HL-60 (cell line): ENCODE data around the genes AGAP9, SYT15B, WDFY4 and WASHC2A.

- RRBS = no CpG with 5 or more reads among the region's 1 CpG
Observed at GRCh38 chr10:46272035-46272436, 14.8 kb upstream of the ANTXRL start.

DNA sequence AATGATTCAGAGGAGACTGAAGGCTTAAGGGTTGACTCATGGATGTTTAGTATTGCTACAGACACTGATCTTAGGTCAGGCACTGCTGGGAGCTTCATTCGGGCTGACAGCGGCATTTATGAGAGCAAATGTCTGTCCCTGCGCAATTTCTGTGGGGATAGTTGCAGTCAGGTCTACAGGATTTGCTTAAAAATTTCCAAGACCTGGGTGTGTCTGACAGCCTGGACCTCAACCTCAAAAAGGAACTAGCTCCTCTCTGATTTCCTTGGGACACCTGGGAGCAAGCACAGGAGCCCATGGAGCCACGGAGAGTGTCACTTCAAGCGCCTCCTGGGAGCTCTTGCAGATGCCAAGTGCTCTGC is 162.3 kb upstream of the GDF10 start:
- RRBS = no CpG with 5 or more reads among the region's 5 CpGs

GRCh38 chr10:47406521-47407007 is 22.5 kb upstream of the ZNF488 start:
- RRBS = no CpG with 5 or more reads among the region's 4 CpGs

GRCh38 chr10:47407008-47407416 is 22.9 kb upstream of the ZNF488 start:
- RRBS = no CpG with 5 or more reads among the region's 5 CpGs

DNA sequence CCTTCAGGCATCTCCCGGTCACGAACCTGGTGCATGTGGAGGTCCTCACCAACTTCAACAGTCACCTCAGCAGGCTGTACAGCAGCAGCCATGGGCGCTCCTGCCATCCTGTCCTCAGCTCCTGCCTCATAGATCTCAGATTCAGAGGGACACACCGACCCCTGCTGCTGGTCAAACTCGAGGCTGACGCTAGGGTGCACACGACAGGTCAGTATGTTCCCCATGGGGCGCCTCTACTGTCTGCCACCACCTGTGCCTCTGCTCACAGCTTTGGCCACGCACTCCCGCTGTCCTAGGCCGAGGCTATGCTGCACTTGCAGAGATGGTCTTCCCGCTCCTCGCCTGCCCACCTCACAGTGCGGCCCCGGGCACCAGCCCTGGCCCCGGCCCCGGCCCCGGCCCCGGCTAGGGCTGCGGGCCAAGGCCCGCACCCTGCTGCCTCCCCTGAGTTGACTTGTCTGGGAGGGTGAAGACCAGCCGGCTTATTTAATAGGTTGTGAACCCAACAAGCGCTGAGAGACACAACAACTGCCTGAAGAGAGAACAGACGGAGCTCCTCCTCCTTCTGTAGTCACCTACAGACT is at the start of gene AGAP9:
Gene AGAP9, minus strand, starts transcription at position 336 of the 584 bp plus-strand sequence.
- RRBS = no CpG with 5 or more reads among the region's 24 CpGs

DNA sequence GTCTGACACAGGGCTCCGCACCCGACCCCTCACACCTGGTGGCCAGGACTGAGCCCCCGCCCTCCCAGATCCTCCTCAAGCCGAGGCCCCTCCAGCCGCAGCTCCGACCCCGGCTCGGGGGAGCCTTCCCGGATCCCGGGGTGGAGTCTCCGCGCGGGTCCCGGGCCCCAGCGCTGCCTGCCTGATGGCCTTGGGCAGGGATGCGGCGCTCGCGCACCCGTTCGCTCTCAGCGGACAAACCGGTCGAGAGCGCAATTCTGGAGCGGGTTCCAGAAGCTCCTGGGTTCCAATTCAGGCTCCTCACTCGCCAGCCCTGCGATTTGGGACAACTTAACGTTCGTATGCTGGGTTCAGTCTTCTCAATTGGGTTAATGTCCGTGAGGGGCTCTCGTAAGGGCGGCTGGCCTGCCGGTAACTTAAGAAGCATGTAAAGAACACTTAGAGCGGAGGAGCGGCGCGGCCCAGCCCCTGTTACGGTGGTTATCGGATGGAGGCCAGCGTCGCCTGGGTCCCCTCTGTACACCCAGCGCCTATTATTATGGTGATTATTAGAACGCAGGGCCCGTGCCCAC is at the start of gene SYT15B:
Gene SYT15B, minus strand, starts transcription at position 555 of the 572 bp plus-strand sequence.
- RRBS = no CpG with 5 or more reads among the region's 45 CpGs

GRCh38 chr10:48317083-48317629 is 10.7 kb downstream of the MAPK8 start:
- RRBS = no CpG with 5 or more reads among the region's 7 CpGs

GRCh38 chr10:48333828-48334351 is 27.4 kb downstream of the MAPK8 start:
- RRBS = no CpG with 5 or more reads among the region's 8 CpGs

GRCh38 chr10:48367455-48368120 is 61.1 kb downstream of the MAPK8 start:
- RRBS = no CpG with 5 or more reads among the region's 2 CpGs

- RRBS = no CpG with 5 or more reads among the region's 2 CpGs
Observed at GRCh38 chr10:48389437-48390275, 83.2 kb downstream of the MAPK8 start.

GRCh38 chr10:48684498-48685949 is at the start of gene WDFY4:
WDFY4 (plus strand) TSS chr10:48684873.
- RRBS = 3% methylated on average over 5 of the region's 33 CpGs

DNA sequence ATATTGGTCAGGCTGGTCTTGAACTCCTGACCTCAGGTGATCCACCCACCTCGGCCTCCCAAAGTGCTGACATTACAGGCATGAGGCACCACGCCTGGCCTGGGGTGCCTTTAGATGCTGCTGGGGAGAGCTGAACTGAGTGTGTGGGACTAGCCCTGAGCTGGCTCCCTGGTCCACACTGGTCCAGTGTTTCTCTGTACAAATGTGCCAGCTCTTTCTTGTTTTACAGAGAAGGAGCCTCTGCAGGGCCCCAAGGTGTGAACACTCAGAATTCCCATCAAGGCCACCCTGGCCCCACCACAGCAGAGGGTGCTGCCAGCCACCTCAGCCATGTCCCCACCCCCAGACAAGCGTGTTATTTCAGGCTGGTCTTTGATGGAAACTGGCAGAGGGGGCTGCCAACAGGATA is 68.4 kb upstream of the LRRC18 start:
- RRBS = no CpG with 5 or more reads among the region's 3 CpGs

- RRBS = no CpG with 5 or more reads among the region's 5 CpGs
Observed at GRCh38 chr10:49139051-49139462, 5.2 kb upstream of the FAM170B start.

DNA sequence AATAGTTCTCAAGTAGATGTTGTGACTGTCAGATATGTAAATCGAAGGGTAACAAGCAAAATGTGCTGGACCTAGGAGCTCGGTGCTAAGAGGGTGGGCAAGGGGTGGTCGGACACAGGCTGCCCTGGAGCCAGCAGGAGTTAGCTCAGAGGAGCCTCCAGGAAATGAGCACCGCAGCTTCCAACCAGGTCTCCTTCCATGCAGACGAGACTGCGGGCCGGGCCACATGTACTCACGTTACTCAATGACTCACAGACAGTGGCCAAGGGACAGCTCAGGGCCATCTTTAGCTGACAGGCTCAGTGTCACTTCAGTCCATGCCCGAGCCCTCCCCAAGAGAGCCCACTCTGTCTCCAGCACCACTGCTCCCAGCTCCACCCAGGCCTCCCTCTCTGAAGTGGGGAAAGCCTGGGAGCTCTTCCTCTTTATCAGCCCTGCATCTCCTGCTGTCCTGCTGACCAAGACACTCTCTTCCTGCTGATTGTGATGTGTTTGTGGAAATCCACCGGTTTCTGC is 37.2 kb upstream of the TMEM273 start:
- RRBS = no CpG with 5 or more reads among the region's 10 CpGs

DNA sequence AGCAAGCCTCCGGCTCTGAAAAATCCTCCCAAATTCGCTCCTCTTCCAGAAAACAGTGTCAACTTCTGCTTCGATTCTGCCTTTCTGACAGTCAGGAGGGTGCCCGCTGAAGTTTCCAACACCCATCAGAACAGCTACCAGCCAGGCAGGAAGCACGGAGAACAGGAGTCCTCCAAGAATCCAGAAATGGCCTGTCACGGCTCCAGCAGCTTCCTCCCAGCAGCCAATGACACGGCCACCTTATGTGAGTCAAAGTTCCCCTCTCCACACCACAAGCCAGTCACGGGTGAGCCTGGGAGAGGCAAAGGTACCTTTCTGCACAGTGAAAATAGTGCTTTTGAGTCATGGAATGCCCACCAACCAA is 24.1 kb downstream of the C10orf71 start:
- RRBS = 100% methylated on average over 1 of the region's 8 CpGs

GRCh38 chr10:49359879-49360495 is 35.9 kb downstream of the DRGX start:
- RRBS = no CpG with 5 or more reads among the region's 9 CpGs

- RRBS = no CpG with 5 or more reads among the region's 5 CpGs
Observed at GRCh38 chr10:49837066-49837389, 74.9 kb upstream of the OGDHL start.

GRCh38 chr10:50067567-50068677 is at the start of gene WASHC2A:
WASHC2A (plus strand) TSS chr10:50067954.
- RRBS = 3% methylated on average over 4 of the region's 87 CpGs

- RRBS = no CpG with 5 or more reads among the region's 3 CpGs
Observed at GRCh38 chr10:50396136-50396693, 144.9 kb upstream of the ASAH2 start.

DNA sequence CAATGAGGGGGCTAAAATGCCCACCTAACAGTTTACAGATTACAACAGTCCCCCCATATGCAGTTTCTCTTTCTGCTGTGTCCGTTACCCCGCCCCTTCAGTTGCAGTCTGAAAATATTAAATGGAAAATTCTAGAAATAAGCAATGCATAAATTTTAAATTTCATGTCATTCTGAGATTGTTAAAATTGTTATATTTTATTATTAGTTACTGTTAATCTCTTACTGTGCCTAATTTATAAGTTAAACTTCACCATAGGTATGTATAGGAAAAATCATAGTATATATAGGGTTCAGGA is 167.5 kb upstream of the ASAH2 start:
- RRBS = no CpG with 5 or more reads among the region's 2 CpGs